Mucosa of descending colon (tissue), 1 donor: Measurements from ENCODE around the gene MTHFSD.

- PRO-cap, result no peak
Measured at GRCh38 chr16:85662954-85663691, 25.6 kb downstream of the GINS2 start.

GRCh38 chr16:85690425-85691006, 1.8 kb upstream of the GINS2 start:
- PRO-cap, result no peak

DNA sequence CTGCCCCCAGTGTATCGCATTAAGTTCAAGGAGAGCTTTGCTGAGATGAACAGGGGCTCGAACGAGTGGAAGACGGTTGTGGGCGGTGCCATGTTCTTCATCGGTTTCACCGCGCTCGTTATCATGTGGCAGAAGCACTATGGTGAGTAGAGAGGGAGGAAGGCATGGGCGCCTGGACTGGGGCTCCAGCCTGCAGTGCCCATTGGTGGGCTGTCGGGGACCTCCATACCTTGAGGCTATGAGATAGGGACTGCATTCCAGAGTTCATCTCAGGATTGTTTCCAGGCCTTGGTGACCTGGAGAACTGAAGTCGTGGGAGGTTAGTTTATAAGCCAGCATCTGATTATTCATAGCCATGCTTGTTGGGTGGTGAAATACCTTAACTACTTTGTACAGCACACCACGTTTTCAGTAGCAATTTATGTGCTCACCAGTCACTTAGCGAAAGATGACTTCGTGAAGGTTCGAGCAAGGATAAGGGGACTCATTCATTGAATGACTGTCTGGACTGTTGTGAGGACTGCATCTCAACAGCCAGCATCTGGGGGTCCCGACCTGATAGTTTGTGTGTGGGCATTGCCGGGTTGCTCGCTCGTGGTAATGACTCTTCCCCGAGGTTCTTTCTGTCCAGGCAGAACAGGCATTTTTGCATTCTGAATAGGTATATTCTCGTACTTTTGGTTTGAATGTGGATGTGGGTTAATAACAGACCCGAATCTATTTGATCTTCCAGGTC, 6.4 kb downstream of the COX4I1 start:
- PRO-cap, result no peak

GRCh38 chr16:85903338-85904239, 4.6 kb downstream of the IRF8 start:
- PRO-cap, result no peak

GRCh38 chr16:85939995-85940811, 41.2 kb downstream of the IRF8 start:
- PRO-cap, result bidirectional peak, plus-strand start at chr16:85940576, minus-strand start at chr16:85940303

- PRO-cap, result no peak
Measured at GRCh38 chr16:85946126-85946705, 47.3 kb downstream of the IRF8 start.

- PRO-cap, result unidirectional peak, plus-strand start at chr16:85979805; unidirectional peak, plus-strand start at chr16:85979982
Measured at GRCh38 chr16:85979417-85980092, 80.6 kb downstream of the IRF8 start.

DNA sequence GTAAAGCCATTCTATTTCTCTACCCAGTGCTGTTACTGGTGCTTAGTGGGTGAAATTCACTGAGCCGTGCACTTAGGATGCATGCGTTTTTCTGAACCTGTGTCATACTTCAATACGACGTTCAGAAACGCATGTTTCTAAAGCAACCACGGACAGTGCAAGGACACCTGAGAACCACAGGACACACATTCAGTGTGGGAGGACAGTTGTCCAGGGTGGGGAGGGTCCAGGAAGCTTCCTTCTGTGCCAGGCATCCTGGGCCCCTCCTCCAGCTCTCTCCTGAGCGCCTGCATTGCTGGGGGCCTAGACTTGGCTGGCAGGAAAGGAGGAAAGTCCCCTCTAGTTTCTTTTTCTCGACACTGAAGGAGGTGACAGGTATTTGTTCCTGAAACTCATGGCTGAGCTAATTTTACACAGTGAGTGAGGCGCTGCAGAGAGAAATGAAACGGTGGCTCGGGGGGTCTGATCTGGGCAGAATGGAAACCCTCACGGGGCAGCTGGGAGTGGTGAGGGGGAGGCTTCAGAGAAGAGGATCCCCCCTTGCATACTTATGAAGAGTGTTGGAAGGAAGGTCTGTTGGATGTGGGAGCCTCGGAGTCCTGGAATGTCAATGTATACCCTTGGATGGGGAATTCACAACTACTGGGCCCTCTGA, 89.9 kb downstream of the IRF8 start:
- PRO-cap, result no peak

- PRO-cap, result no peak
Measured at GRCh38 chr16:85994779-85995168, 95.8 kb downstream of the IRF8 start.

GRCh38 chr16:86026606-86027023, 127.7 kb downstream of the IRF8 start:
- PRO-cap, result no peak

DNA sequence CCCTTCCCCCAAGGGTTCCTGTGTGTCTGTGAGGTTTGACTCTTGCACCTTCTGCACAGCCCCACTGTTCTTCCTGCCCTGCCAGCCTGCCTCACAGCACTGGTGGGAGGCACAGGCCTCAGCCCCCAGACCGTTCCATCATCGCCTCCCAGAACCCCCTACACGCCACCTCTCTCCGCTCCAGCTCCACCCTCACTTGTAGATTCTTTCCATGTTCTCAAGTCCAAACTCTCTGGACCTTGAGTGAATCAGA, 272.3 kb downstream of the IRF8 start:
- PRO-cap, result unidirectional peak, minus-strand start at position 101 of the sequence; unidirectional peak, minus-strand start at position 198 of the sequence

DNA sequence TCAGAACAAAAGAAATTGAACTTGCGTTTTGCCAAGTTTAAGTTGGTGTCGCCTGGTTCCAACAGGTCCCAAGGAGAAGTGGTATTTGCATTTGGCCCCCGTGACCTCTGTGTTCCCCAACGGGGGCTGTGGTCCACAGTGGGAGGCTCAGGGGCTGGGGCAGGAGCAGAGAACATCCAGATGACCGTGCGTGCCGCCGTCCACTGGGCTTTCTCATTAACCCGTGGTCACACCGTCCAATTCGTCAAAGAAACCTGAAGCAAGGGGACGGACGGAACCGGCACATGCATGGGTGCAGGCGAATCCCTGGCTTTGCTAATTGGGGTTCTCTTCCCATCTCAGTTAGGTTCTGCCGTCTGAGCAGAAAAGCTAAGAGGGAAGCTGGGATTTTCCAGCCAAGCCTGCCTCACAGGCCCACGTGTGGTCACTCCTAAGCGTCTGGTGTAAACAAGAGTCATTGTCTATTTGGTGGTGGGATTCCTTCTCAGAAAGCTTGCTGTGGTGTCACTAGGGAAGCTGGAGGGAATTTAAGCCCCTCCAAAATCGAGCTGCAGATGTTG, 295.9 kb downstream of the IRF8 start:
- PRO-cap, result no peak

- PRO-cap, result bidirectional peak, plus-strand start at chr16:86286347, minus-strand start at chr16:86286247
Measured at GRCh38 chr16:86286055-86286605, 224.2 kb upstream of the FOXF1 start.

- PRO-cap, result no peak
Measured at GRCh38 chr16:86488278-86488914, 21.9 kb upstream of the FOXF1 start.

- PRO-cap, result unidirectional peak, plus-strand start at chr16:86503506
Measured at GRCh38 chr16:86502996-86504242, 6.9 kb upstream of the FOXF1 start.

GRCh38 chr16:86505994-86507133, 4.0 kb upstream of the FOXF1 start:
- PRO-cap, result unidirectional peak, minus-strand start at chr16:86506871

DNA sequence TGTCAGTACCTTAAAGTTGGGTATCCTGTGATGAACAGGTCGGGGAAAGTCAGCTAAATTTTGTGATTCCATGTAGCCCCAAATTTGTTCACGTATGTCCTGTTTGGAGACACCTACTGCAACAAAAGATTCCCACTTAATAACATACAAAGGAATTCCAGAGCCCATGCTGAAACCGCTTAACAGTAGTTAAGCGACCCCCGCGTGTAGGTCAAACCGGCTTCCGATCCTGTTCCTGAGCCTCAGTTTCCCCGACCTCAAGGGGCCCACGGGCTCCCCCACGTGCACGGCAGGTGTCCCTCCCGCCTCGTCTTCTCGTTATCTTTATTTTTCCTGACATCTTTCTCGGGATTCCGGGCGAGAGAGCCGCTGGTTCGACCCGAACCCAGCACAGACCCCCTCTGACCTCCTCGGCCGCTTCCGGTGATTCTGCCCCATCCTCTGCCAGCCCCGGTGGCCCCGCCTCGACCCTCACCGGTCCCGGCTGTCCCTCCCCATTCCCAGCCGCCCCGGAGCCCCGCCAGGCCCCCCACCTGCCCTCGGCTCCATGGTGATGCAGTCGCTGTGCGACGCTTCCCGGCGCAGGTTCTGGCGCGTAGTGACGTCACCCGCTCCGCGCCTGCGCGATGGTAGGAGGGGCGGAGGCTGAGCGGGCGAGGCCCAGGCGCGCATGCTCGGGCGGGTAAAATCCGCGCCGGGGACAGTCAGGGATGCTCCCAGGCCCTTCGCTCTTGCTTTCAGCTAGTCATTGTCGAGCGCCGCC, at the start of gene MTHFSD:
Gene MTHFSD, minus strand, starts transcription at position 600 of the 763 bp plus-strand sequence.
- PRO-cap, result bidirectional peak, plus-strand start at position 671 of the sequence, minus-strand start at position 590 of the sequence

GRCh38 chr16:86604276-86604911, 26.0 kb downstream of the FOXL1 start:
- PRO-cap, result no peak

DNA sequence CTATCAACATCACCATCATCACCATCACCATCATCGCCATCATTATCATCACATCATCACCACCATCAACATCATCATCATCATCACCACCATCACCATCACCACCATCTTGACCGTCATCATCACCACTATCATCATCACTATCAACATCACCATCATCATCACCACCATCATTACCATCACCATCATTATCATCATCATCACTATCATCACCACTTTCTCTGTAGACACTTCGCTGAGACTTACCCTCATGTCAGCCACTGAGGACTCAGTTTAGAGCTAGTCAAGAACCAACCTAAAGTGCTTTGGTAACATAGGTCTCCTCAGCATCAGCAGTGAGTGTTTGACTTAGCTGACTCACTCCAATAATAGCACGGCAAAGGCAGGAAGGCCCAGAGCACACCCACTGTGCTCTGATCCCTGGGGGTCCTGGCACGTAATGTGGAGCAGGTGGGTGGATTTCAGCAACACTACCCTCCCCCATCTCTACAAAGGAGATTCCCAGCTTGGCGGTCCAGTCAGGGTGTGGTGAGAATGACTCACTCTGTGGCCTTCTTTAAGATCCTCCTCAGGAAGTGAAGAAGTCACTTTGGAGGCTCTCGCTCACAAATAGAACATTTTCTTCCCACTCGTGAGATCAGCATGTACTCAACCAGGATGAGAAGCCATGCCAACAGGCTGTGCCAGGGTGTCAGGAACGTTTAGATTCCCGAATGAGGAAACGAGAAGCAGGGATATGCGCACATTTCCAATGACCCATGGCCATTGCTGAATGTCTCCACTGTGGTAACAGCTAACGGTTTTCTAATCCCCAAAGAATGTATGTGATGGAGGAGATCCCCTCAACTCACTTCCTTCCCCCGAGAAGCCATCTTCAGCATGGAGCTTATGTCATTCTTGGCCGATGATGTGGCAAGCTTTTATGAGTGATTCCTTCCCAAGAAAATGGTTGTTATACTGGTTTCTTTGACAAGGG, 365.4 kb downstream of the C16orf95 start:
- PRO-cap, result no peak

DNA sequence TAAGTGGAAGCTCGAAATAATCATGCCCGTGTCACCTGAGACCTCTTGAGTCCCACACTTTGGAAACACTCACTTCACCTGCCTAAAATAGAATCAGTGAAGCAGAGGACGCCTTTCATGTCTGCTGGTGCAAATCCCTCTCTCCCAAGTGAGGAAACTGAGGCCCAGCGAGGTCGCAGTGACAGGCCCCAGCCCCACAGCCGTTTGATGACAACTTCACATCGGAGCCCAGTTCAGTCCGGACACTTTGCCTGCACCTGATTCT, 284.6 kb downstream of the C16orf95 start:
- PRO-cap, result no peak